Vagina (tissue), 1 donor: Measurements from ENCODE around the genes BTBD1, TM6SF1 and HDGFL3.

GRCh38 chr15:80984794-80985639 is 4.6 kb downstream of the MESD start:
- PRO-cap: no peak
- RAMPAGE, long total RNA: no peak

GRCh38 chr15:80988926-80989467 is 622 bp downstream of the MESD start:
- PRO-cap: no peak
- RAMPAGE, long total RNA: no peak

GRCh38 chr15:81183530-81183857 is 13.2 kb upstream of the IL16 start:
- PRO-cap: no peak
- RAMPAGE, long total RNA: no peak

GRCh38 chr15:81299818-81300701 is 23.9 kb downstream of the STARD5 start:
- PRO-cap: no peak
- RAMPAGE, long total RNA: no peak

GRCh38 chr15:81308836-81309331 is 15.1 kb downstream of the STARD5 start:
- PRO-cap: no peak
- RAMPAGE, long total RNA: no peak

GRCh38 chr15:81312713-81313555 is 11.0 kb downstream of the STARD5 start:
- PRO-cap: bidirectional peak, plus-strand start at chr15:81313431, minus-strand start at chr15:81313149
- RAMPAGE, long total RNA: no peak

- PRO-cap: unidirectional peak, minus-strand start at chr15:82044242
- RAMPAGE, long total RNA: no peak
These were observed 1.6 kb downstream of the MEX3B start for GRCh38 chr15:82044158-82044660.

DNA sequence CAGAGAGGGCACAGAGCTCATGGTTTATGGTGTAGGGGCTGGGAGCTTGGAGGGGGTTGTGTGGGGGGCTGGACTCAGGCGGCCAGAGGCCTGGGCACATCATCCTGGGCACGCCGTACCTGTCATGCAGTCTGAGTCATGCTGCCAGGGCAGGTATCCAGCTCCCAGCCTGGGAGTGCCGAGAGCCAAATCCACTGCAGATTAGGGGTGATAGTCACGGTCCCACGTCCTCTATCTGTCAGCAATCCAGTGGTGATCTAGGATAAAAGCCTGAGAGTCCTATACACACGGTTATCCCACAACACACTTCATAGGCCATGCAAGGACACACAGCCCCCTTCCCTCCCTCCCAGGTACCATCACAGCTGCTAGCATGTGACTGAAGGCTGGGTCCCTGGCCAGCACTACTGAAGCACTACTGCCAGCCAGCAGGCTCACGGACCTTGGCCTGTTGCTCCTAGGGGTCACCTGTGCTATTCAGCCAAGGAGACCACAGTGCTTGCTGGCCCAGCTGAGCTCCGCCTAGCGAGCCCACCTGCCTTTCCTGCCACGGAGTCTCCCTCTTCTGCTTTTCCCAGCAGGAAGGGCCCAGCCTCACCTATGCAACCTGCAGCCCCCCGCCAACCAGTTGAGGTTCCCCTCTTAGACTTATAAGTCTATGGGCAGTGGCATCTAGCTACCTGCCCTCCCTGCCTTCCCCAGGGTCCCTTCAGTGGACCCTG is 45.9 kb downstream of the GOLGA6L9 start:
- PRO-cap: no peak
- RAMPAGE, long total RNA: start-site peak on the minus strand centred at position 198 of the sequence, 57 bp wide, 93 reads; start-site peak on the minus strand centred at position 300 of the sequence, 21 bp wide, 21 reads; start-site peak on the minus strand centred at position 388 of the sequence, 42 bp wide, 19 reads; start-site peak on the minus strand centred at position 491 of the sequence, 17 bp wide, 25 reads

GRCh38 chr15:82540557-82541018 is 331 bp upstream of the RPS17 start:
- PRO-cap: bidirectional peak, plus-strand start at chr15:82540745, minus-strand start at chr15:82540452
- RAMPAGE, long total RNA: no peak

GRCh38 chr15:82646084-82646654 is 994 bp downstream of the CPEB1 start:
- PRO-cap: no peak
- RAMPAGE, long total RNA: no peak

DNA sequence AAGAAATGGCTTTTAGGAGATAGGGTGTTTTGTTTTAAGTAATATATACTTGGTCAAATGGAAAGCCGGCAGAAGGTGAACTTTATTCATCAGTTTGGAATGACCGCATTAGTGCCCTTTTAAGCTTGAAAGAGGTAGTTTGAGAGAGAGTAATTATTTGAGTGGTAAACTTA is 1.2 kb downstream of the WHAMM start:
- PRO-cap: no peak
- RAMPAGE, long total RNA: no peak

DNA sequence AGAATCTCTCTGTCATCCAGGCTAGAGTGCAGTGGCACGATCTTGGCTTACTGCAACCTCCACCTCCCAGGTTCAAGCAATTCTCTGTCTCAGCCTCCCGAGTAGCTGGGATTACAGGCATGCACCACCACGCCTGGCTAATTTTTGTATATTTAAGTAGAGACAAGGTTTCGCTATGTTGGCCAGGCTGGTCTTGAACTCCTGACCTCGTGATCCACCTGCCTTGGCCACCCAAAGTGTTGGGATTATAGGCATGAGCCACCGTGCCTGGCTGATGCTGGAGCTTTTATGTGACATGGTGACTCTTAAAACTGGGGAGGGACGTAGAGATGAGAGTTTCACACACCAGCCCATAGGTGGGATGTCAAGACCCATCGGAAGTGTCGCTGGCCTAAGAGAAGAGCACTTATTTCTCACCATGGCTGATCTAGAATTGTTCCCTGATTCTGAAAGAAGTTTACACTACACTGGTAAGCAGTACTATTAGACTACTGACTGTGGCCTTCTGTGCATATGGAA is 24.7 kb downstream of the WHAMM start:
- PRO-cap: no peak
- RAMPAGE, long total RNA: no peak

- PRO-cap: no peak
- RAMPAGE, long total RNA: no peak
These were observed 7.1 kb upstream of the C15orf40 start for GRCh38 chr15:83018510-83018998.

GRCh38 chr15:83067089-83067677 is at the start of gene BTBD1:
Gene BTBD1, minus strand, starts transcription at chr15:83067252.
- PRO-cap: bidirectional peak, plus-strand start at chr15:83067314, minus-strand start at chr15:83067228
- RAMPAGE, long total RNA: no peak

GRCh38 chr15:83106990-83108113 is at the start of gene TM6SF1:
Gene TM6SF1, plus strand, starts transcription at chr15:83107645.
- PRO-cap: bidirectional peak, plus-strand start at chr15:83107623, minus-strand start at chr15:83107561
- RAMPAGE, long total RNA: no peak

- PRO-cap: unidirectional peak, plus-strand start at chr15:83206044
- RAMPAGE, long total RNA: no peak
These were observed 1.7 kb downstream of the HDGFL3 start for GRCh38 chr15:83205739-83206412.

DNA sequence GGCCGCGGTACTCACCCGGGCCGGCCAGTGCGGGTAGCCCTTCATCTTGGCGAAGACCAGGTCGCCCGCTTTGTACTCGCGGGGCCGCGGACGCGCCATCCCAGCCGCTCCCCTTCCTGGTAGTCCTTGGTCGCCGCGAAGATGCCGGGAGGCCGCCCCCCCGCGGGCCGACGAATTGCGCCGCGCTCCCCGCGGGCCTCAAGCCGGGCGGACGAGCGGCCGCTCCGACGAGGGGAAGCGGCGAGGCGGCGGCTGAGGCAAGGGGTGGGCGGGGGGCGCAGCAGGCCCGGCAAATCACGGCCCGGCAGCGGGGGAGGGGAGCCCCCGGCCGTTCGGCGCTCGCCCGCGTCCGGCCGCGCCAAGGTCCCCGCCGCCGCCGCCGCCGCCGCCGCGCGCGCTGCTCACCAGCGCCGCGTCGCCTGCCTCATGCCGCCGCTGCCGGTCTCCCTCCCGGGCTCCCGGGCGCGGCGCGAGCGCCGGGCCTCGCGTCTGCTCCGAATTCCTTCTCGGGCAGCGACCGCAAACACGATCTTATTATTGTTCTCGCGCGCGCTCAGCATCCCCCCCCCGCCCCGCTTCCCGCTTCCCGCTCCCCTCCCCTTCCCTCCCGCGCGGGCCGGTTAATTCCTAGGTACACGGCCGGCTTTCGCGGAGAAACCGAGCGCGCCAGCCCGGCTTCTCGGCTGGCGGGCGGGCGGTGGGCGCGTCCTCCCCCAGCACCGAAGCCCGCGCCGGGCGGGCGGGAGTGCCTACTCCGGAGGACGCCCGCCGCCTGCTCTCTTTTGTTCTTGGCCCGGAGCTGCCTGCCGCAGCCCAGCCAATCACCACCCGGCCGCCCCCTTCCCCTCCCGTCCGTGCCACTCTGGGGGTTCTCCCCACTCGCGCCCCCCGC is at the start of gene HDGFL3:
TSS of gene HDGFL3 (minus strand) at position 508 of the 892 bp plus-strand sequence.
- PRO-cap: bidirectional peak, plus-strand start at position 201 of the sequence, minus-strand start at position 254 of the sequence; bidirectional peak, plus-strand start at position 623 of the sequence, minus-strand start at position 508 of the sequence; bidirectional peak, plus-strand start at position 722 of the sequence, minus-strand start at position 756 of the sequence; unidirectional peak, minus-strand start at position 774 of the sequence
- RAMPAGE, long total RNA: start-site peak on the minus strand centred at position 131 of the sequence, 161 bp wide, 108 reads

DNA sequence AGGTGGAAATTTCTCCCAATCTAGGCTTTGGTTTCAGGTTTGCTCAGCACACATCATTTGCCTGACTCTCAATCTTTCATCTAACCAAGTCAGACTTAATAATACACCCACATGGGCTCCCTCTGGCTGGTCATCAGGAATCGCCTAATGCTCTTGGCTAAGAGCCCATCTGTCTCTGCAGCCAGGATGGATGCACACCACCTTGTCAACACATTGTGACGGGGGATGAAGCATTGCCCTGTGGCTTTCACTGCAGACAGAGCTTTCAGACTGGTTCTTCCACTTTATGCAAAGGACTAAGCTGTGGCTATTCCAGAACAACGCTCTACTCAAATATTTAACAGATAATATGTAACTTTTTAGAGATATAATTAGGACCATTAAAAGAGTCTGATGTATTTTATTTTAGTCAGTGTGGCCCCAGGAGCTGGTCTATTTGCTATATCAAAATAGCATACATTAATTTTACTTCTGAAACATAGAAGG is 3.1 kb upstream of the HDGFL3 start:
- PRO-cap: no peak
- RAMPAGE, long total RNA: no peak

- PRO-cap: no peak
- RAMPAGE, long total RNA: no peak
These were observed 1.3 kb upstream of the BNC1 start for GRCh38 chr15:83285352-83286618.

DNA sequence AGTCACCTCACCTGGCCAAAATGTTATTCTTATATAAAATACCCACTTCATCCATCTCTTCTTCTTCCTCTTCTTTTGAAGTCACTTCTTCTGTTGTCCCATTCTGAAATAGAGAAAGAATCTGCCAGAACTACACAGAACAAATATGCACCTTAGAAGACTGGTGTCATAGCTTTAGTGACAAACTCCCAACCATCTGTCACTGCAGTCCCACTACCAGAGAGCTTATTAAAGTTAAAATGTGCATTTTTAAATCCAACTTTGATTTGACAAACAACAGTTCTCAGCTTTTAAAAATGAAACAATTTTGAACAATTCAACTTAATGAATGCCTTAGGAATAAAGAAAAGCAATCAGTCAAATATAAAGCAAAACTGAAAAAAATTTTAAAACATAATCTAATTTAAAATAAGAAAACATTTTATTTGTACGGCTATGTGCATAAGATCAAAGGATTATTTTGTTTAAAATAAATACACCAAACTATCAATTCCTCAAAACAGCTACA is 54.6 kb upstream of the ZSCAN2 start:
- PRO-cap: no peak
- RAMPAGE, long total RNA: start-site peak on the minus strand centred at position 84 of the sequence, 47 bp wide, 27 reads